Spinal cord (tissue), 3 donors: ENCODE measurements around the gene RHOBTB3.

DNA sequence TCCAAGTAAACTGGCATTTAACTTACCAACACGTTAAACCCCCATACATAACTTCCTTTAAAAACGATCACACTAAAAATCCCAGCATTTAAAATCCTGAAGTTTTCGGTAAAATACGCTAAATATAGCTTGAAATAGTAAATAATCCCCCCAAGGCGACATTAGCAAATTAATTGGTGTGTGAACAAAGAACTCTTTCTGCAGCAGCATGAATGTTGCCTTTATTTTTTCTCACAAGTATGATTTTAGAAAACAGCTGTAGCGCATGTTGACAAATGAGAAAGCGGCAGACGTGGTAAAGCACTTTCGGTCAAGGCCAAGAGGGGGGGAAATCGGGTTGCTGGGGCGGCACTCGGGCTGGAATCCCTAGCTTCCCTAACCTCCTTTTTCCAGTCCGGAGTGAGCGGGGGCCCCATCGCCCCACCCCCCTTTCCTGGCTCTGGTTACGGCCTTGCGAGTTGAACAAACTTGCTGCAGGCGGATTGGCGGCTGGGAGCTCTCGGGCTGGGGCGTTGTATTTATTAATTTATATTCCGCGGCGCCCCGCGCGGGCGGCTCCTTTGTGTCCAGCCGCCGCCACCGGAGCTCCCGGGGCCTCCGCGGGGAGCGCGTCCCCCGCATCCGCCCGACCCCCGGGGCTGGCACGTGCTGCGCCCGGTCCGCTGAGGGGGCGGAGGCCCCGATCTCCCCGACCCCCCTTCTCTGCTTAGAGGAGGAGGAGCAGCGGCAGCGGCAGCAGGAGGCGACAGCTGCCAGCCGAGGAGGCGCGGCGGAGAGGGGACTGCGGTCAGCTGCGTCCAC lies at the start of gene RHOBTB3:
TSS of gene RHOBTB3 (plus strand) at position 735 of the 801 bp plus-strand sequence.
- PRO-cap = unidirectional peak, plus-strand start at position 762 of the sequence
- RAMPAGE, long total RNA = no peak

DNA sequence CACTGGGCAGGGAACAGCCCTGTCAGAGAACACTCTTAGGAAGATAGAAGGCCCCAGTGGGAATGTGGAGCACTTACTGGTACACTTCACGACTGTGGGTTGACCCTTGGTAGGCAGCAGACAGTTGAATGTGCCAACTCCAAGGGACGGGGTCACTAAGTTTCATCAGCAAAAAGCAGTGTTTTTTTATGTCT lies 1.0 kb downstream of the RHOBTB3 start:
- PRO-cap = no peak
- RAMPAGE, long total RNA = no peak

DNA sequence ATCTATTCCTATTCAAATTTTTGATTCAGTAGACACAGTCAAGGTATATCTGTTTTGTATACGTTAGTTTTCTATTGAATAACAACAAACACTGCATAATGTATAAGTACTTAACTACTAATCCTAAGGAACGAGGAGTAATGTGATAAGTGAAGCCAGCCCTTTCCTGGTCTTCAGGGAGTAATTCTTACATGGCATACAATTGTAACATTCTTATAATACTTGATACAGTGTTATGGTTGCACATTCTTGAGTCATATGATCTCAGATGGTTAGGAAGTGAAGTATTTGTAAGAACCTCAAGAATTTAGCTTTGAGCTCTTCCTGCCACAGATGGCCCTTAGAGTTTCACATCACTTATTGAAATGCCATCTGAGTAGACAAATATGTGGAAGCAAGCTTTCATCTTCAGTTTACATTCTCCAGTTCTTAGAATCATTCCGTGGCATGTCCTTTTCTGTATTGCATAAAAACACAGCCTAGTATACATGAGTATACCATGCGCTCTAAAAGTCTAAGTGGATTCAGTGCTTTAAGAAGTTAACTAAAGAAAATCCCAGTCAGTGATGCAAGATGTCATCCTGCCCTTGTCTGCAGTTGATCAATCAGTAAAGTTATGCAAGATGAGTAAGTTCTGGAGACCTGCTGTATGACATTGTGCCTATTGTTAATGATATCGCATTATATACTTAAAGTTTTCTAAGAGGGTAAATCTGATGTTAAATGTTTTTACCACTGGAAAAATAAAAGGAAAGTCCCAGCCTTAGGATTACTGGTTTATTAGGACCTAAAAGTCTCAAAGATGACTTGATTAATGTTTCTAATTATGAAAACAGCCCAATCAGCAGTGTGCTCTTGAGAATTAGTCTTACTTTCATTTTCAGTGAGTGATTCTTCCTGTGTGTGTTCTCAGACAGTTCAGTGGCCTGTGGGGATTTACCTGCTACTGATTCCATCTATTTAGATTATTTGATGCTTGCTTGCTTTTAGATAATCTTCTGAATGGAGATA lies 29.3 kb downstream of the RHOBTB3 start:
- PRO-cap = no peak
- RAMPAGE, long total RNA = no peak

DNA sequence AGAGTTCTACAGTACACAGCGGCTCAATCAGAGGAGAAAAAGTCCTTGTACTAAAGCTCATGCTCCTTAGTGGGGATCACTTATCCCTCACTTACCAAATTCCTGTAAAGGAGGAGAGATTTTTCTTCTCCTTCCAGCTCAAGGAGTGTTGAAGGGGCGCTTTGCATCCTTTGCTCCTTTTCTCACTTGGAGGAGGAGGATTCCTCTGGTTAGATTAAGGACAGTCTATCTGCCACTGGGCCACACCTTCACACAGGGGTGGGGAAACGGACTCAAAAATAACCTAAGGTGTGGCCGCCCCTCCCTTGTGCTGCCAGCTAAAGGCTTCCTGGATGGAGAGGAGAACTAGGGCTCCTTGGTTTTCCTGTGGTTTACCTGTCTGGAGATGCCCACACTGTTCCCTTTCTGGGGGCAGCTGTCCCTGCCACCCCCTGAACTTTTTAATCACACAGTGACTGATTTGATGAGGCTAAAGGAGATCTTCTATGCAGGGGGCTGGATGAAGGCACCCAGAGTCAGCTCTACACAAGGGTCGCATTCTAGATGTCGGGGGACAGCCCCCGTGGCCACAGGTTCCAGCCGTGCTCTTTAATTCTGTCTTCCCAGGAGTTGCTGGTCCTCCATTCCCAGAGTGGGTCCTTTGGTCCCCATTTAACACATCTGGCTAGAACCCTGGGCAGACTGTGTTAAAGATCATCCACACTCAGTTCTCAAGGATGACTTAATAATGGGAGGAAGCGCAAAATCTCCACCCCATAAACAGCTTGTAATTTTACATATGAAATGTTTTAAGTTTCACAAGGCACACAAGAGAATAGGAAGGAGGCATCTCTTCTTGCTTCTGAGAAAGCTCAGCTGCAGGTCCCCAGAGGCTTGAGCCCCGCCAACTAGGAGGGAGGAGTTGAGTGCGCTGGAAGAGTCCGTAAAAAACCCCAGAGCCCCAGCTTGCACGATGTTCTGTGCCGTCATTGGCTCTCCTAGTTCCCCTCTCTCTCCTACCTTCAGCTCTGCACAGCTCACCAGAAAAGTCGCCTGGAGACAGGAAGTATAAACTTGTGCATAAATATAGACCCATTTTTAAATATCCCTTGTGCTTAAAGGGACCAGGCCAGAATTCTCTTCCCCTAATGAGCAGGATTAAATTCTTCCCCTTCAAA lies 14.2 kb downstream of the GLRX start:
- PRO-cap = no peak
- RAMPAGE, long total RNA = no peak

GRCh38 chr5:95817248-95817980 lies 5.1 kb downstream of the GLRX start:
- PRO-cap = no peak
- RAMPAGE, long total RNA = no peak

DNA sequence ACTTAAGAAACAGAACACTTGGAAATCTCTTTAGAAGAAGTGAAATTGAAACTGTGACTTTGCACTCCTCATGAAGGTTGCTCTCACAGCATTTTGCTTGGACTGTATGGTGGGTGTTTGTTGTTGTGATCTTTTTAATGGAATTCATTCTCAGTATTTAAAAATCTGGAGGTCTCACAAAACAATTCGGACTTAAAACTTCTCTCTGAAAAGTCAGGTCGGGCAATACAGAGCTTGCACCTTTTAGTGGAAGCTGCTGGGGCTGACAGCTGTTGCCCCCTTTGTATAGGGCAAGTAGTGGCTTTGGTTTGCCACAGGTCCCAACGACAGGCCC lies 540 bp upstream of the GLRX start:
- PRO-cap = no peak
- RAMPAGE, long total RNA = no peak

DNA sequence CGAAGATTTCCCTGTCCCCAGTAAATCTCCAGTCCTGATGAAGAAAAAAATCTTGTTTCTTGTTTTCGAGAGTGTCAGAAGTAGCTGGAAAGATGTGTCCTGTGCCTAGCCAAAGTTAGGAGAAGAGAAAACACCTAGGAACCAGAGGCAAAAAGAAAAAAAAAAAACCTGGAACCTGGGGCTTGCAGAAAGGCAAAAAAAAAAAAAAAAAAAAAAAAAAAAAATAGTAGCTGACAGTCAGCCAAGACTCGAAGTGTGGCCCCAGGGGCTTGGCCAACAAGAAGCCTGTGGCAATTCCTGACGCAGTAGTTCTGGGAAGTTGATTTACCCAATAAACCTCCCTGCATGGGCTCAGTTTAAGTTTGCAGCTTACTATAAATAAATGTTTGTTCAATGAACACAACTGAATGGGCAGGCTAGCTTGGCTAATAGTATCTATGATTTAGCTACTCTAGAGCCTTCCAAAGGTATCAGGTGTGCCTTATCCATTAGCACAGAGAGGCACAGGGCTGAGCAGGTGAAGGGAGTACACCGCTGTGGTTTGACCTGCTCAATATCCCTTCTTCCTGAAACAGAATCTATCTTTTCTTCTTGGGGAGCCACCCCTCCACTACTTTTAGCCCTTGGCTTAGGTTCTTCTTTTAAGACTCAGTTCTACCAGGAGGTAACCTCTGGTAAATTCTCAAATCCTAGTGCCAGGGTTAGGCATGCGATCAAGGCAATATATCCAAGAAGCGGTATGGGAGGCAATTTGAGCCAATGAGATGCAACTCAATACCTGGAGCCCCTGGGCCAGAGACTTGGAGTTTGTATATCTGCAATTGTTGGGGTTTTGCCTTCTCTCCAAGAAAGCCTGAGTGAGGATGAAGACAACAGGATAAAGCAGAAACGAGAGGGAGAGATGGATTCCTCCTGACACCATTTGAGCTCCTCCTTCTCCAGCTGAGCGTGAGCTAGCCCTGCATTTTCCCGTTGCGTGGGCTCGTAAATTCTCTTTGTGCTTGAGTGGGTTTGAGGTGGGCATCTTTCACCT lies 21.4 kb upstream of the GLRX start:
- PRO-cap = no peak
- RAMPAGE, long total RNA = no peak

- PRO-cap = no peak
- RAMPAGE, long total RNA = no peak
These were observed 30.2 kb upstream of the GLRX start for GRCh38 chr5:95852608-95853276.

GRCh38 chr5:95884017-95884610 lies 61.6 kb upstream of the GLRX start:
- PRO-cap = no peak
- RAMPAGE, long total RNA = no peak

GRCh38 chr5:95961942-95962607 lies 424 bp upstream of the ELL2 start:
- PRO-cap = no peak
- RAMPAGE, long total RNA = no peak

DNA sequence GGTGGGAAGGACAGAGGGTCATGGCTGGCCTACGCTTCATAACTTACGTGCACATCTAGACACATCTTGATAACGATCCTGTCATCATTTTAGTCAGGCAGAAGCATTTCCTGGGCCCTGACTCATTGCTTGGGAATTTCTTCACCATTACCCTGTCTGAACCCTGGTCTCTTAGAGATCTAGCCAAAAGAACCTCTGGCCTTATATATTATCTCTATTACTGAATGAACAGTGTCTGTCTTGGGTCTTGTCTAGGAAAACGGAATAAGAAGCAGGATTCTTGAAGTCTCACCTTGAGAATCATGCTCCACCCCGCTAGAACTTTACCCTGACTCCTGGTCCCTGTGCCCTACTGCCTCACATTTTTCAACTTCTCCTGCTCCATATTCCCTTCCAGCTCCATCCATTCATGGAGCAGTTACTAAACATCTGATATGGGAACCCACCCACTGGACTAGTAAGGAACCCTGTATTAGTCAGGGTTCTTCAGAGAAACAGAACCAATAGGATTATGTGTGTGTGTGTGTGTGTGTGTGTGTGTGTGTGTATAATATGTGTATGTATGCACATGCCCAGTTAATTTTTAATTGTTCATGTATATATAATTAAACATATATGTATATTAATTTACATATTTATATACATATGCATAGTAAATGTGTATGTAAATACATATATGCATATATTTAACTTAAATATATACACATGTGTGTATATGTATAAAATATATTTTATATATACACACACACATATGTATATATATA lies 106.6 kb upstream of the ELL2 start:
- PRO-cap = no peak
- RAMPAGE, long total RNA = no peak

GRCh38 chr5:96127365-96127659 lies 165.7 kb upstream of the ELL2 start:
- PRO-cap = no peak
- RAMPAGE, long total RNA = no peak

- PRO-cap = no peak
- RAMPAGE, long total RNA = no peak
These were observed 218.3 kb downstream of the PCSK1 start for GRCh38 chr5:96214621-96215295.

- PRO-cap = no peak
- RAMPAGE, long total RNA = no peak
These were observed 206.2 kb downstream of the PCSK1 start for GRCh38 chr5:96226784-96227229.

- PRO-cap = no peak
- RAMPAGE, long total RNA = no peak
These were observed 104.3 kb upstream of the PCSK1 start for GRCh38 chr5:96537161-96537847.

DNA sequence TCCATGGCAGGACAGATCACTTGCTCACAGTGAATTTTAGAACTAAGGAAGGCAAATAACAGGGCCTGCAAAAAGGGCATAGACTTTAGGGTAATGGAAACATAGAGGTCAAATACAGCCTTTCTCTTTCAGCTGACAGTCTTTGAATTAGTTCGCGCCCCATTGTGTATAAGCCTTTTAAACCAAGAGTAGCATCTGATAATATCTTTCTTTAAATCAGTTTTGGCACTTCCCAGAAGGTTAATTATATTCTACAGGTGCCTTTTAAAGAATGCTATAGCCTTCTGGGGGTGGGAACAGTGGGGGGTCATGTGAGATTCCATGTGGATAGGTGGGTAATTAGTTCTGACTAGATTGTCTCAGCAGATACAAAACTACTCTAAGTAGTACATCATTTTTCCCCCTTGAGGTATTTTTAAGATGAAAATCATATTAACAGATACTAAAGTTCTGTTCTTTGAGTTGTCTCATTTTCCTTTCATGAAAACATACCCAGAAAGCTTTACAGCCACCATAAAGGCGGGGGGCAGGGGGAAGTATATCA lies 4.4 kb downstream of the CAST start:
- PRO-cap = no peak
- RAMPAGE, long total RNA = no peak

GRCh38 chr5:96704011-96704411 lies 41.8 kb downstream of the CAST start:
- PRO-cap = no peak
- RAMPAGE, long total RNA = no peak

DNA sequence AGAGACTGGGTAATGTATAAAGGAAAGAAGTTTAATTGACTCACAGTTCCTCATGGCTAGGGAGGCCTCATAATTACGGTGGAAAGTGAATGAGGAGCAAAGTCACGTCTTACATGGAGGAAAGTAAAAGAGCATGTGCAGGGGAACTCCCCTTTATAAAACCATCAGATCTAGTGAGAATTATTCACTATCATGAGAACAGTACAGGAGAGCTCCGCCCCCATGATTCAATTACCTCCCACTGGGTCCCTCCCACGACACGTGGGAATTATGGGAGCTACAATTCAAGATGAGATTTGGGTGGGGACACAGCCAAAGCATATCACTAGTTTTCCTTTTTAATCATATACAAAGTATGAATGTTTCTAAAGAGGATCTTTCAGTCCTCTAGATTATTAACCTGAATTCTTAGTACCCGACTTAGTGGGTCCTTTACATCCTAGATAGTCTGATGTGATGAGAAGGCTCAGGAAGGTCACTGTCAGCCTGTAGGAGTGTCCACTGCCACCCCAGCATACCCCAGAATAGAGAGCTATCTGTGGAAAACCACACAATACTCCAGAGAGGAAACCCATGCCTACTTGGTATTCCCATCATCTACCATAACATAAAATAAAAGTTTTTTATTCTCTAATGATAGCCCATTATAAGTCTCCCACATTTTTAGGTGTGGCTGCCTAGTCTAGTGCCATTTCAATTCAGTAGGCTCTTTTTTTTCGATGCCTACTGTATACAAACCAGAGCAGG lies 63.3 kb downstream of the ERAP1 start:
- PRO-cap = no peak
- RAMPAGE, long total RNA = no peak

GRCh38 chr5:96958049-96958733 lies 22.3 kb downstream of the LNPEP start:
- PRO-cap = no peak
- RAMPAGE, long total RNA = no peak

DNA sequence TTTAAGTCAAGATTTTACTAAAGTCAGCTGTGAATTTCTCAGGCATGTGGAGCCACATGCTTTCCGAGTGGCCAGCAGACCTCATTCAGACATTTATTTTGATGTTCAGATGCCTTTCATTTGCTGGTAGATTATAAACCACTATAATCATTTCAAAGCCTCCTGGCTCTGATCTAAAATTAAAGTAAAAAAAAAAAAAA lies 29.9 kb downstream of the LIX1 start:
- PRO-cap = no peak
- RAMPAGE, long total RNA = no peak